Mesenchymal stem cell of the bone marrow (primary cell): Measurements from ENCODE around the gene IL4.

- CAGE, long polyA plus RNA, result no peak
These were observed 1.8 kb downstream of the SLC22A4 start for GRCh38 chr5:132295719-132296619.

DNA sequence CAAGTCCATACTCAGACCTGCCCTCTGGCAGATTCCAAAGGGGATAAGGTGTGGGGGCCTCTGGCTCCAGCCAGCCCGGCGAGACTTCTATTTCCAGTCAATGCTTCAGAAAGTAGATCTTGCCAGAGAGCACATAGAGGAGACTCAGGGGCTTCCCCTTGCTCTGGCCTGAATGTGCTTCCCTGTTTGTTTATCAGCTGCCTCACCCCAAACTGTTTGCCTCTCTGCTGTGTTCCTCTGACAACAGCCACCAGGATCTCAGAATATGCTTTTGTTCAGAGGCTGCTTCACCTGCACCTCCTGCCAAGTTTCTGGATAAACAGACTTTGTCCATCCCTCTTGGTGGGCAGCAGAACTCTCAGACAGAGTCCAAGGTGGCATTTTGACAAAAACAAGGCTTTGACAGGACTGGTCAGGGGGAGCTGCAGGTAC is 7.7 kb downstream of the SLC22A4 start:
- CAGE, long polyA plus RNA, result no peak

GRCh38 chr5:132422630-132423203 is 53.2 kb downstream of the SLC22A5 start:
- CAGE, long polyA plus RNA, result no peak

- CAGE, long polyA plus RNA, result no peak
These were observed 23.0 kb downstream of the RAD50 start for GRCh38 chr5:132579657-132580214.

GRCh38 chr5:132603756-132604298 is 47.0 kb downstream of the RAD50 start:
- CAGE, long polyA plus RNA, result no peak

GRCh38 chr5:132673905-132674606 is at the start of gene IL4:
Gene IL4, plus strand, starts transcription at chr5:132673989.
- CAGE, long polyA plus RNA, result no peak

DNA sequence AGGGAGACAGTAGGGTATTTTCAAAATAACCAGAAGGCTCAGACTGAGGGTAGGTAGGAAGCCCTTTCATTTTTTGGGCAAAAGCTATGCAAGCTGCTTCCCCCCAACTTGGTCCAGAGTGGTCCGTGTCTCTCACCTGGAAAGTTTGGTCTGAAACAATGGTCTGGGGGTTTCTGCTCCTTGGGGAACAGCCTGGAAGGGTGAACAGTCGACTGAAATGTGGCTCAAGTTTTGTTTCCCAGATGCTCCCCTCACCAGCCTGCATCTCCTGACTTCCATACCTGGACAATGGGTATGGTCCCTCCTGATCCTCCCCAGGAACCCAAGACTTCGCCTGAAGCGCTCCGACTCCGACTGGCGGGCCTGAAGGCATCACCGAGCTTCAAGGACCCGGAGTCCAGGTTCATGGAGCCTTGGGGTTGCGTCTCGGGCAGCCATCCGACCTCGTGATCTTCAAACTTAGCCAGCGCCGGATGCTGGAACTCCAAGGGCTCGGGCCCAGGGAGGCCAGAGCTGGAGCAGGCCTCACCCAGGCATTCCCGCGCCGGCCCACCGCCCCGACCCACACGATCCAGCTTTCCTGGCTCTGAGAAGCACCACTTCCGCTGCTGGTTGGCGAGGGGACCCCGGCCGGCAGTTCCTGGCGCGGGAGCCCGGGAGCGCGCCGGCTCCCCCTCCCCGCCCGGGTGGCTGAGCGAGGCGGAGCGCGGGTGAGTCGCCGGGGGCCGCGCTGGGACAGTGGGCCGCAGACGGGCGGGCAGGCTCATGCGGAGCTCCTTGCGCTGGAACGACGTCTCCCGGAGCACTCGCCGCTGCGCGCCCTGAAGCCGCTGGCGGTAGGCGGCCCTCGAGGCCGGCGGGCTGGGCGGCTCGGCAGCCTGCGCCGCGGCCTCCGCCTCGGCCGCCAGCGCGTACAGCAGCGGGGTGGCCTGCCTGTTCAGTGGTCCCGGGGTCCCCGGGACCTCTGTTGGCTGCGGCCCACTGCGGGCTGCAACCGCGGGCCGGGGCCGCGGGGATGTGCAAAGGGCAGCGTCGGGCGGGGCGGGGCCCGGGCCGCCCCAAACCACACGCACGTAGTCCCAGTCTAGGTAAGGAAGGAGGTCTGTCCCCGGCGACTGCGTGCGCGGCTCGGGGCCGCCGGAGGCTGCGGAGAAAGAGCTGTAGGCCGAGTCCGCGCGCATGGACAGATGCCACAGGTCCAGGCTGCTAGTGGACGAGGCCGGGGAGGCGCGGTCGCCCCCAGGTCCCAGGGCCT is 5.1 kb downstream of the SHROOM1 start:
- CAGE, long polyA plus RNA, result no peak

GRCh38 chr5:132942239-132942720 is 21.2 kb downstream of the AFF4 start:
- CAGE, long polyA plus RNA, result no peak

DNA sequence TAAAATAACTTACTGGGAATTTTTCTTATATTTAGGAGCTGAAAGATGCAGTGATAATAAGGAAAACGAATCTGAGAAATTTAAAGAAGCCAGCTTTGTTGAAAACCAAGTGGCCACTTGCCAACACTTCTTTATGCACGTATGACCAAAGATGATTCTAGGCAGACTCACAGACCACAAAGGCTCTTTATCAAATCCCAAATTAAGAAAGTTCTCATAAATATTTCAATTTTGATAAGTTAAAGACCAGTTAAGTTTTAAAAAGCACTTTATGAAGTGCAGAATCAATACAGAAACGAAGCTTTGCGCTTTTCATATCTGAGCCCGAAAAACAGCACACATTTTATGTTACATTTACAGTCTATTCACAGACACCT is 1.5 kb downstream of the AFF4 start:
- CAGE, long polyA plus RNA, result no peak

- CAGE, long polyA plus RNA, result no peak
These were observed 892 bp downstream of the AFF4 start for GRCh38 chr5:132962297-132963186.

DNA sequence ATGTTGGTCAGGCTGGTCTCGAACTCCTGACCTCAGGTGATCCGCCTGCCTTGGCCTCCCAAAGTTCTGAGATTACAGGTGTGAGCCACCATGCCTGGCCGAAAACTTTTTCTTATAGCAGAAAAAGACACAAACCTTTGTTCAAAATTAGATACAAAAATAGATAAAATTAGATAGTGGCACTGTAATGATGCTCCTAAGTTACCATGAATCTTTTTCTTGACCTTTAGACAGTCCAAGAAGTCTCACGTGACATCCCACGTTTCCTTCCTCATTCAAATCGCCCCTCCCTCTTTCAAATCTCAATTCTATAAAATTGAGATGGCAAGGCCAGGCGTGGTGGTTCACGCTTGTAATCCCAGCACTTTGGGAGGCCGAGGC is 7.6 kb upstream of the ZCCHC10 start:
- CAGE, long polyA plus RNA, result no peak

DNA sequence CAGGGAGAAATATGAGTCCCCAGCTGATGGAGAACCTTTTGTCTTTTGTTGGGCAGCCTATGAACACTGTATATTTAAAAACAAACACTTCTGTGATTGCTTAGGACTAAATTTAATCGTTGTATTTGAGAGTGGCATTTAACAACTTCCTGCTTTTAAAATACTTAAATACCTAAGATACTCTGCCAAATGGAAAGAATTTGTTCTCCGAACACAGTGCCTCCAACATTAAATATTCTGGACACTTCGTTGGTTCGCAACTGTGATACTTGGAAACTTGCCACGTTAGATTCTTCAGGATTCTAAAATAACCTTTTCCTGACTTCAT is 2.7 kb upstream of the HSPA4 start:
- CAGE, long polyA plus RNA, result no peak

GRCh38 chr5:133051032-133051523 is 735 bp upstream of the HSPA4 start:
- CAGE, long polyA plus RNA, result no peak

- CAGE, long polyA plus RNA, result no peak
These were observed 192.4 kb downstream of the HSPA4 start for GRCh38 chr5:133244036-133244856.

DNA sequence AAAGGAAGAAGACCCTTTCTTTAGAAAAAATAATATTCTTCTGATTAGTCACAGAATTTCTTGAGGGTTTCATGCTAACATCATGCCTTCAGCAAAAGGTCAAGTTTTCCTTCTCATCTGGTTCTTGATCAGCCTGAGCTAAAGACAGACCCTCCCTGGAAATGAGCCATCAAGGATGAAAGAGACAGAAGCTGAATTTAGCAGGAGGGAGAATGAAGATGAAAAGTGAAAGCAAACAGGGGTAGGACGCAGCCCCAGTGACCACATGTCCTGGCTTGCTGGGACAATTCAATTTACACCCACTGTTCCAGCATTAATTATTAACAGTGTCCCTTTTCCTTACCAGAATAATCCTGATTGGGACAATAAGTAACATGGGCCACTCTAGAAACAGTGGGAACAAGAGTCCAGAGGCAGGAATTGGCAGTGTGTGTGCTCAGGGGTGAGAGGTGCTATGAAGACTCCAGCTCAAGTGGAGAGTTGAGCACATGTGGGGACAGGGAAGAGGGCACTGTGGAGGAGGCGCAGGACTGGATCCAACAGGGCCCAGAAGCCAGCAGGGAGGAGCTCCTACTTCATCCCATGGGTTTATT is 147.2 kb downstream of the C5orf15 start:
- CAGE, long polyA plus RNA, result no peak

- CAGE, long polyA plus RNA, result no peak
These were observed 123.6 kb downstream of the C5orf15 start for GRCh38 chr5:133844932-133845214.

DNA sequence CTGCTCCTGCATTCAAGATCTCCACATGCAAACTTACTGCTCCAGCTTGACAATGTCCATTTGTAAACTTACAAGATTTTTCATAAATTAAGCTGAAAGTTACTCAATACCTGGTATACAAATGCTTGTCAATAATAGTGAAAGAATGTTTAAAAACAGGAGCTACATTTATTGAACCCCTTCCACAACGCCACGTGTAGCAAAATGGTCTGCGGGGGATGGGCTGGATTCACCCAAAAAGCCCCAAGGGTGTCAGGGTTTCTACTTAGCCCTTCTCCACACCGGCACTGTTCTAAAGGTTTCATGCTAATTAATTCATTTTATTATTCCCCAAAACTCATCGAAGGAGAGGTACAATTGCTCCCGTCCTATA is 1.4 kb downstream of the VDAC1 start:
- CAGE, long polyA plus RNA, result no peak

GRCh38 chr5:134116868-134117538 is 2.5 kb downstream of the TCF7 start:
- CAGE, long polyA plus RNA, result no peak

DNA sequence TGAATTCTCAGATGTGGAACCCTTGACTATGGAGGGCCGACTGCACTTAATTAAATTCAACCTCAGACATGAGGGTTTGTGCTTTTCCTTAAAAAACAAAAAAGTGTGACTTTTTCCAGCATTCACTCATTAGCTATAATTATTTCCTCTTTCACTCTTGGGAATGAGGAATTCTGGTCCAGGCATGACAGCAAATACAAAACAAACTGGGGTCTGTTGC is 16.8 kb upstream of the SKP1 start:
- CAGE, long polyA plus RNA, result no peak

GRCh38 chr5:134226887-134227302 is 1.0 kb upstream of the PPP2CA start:
- CAGE, long polyA plus RNA, result no peak